ENCODE measurements around a stretch of chr5.

GRCh38 chr5:132837876-132838268 is 7.4 kb upstream of the SHROOM1 start:
- RRBS, result no CpG with 5 or more reads among the region's 2 CpGs

DNA sequence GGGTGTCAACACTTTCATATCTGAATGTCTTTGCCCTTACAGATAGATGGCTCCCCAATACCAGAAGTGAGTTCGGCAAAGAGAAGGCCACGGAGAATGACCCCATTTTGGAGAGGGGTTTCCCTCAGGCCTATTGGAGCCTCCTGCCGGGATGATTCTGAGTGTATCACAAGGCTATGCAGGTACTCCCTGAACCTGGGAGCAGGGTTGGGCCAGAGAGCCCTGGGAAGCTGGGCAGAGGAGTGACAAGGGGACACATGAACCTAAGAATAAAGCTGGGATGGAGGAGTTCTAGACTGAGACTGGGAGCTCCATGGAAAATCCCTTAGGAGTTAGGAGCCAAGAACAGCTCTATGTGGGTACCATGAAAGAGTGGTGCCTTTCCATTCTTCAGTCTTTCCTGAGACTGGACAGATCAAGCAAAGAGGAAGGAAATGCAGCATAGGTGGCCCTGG is 467 bp downstream of the LEAP2 start:
- RRBS, result no CpG with 5 or more reads among the region's 3 CpGs

DNA sequence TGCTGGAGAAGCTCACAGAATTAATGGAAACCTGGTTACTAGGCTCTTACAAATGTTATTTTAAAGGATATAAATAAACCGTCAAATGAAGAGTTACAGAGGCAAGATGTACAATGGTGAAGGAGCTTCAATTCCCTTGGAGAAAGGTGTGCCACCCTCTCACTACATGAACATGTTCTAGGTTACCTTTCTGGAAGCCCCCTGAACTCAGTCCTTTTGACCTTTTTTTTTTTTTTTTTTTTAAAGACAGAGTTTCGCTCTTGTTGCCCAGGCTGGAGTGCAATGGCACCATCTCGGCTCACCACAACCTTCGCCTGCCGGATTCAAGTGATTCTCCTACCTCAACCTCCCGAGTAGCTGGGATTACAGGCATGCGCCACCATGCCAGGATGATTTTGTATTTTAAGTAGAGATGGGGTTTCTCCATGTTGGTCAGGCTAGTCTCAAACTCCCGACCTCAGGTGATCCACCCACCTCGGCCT is 21.2 kb downstream of the AFF4 start:
- RRBS, result no CpG with 5 or more reads among the region's 9 CpGs

- RRBS, result no CpG with 5 or more reads among the region's 17 CpGs
Observed at GRCh38 chr5:132947784-132948852, 15.3 kb downstream of the AFF4 start.

DNA sequence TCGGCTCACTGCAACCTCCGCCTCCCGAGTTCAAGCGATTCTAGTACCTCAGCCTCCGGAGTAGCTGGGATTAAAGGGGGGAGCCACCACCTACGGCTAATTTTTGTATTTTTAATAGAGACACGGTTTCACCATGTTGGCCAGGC is 722 bp upstream of the AFF4 start:
- RRBS, result no CpG with 5 or more reads among the region's 7 CpGs

- RRBS, result no CpG with 5 or more reads among the region's 4 CpGs
Observed at GRCh38 chr5:133322603-133322890, 270.7 kb downstream of the HSPA4 start.

DNA sequence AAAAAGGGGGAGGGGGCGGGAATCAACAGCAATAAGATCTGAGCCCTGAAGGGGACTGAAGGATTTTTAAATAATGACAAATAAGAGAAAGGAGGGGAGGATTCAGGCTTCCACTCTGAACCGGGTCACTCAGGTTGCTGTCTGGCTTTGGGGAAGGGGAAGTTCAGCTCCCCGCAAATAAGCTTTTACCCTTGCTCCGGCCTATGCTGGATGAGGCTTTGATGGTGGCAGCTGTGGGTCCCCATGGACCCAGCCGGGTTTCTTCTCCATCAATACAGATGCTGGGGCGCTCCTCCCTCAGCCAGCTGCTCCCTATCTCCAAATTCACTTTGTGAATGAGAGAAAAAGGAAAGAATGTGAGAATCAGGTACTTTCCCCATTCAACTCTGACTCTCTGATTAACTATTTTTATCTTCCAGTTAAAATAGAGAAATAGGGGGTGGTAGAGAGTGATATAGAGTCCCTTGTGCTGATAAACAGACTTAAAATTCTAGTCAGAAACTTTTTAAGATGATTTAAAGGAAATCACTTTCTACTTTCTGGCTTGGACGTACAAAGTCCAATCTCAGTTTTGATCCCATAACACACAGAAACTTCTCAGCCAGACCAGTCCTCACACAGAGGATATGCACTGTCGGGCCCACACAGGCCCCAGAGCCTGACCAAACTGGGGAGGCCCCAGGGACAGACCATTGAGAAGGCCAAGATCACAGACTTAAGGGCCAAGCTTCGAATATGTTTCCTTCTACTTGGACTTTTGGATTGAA is 39.6 kb downstream of the C5orf15 start:
- RRBS, result 52% methylated on average over 2 of the region's 9 CpGs

DNA sequence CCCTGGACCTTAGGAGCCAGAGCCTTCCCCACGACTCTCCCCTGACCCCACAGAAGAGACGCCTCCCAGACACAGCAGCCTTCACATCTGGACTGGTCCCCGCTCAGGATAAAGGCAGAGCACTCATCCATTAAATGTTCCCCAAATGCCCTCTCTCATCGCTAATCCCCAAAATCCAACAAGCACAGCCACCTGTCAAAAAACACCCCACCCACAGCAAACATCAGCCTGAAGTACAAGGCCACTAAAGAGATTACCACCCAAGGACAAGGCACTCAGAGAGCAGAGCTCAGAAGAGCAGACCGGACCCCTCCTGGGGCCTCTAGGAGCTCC is 9.9 kb downstream of the VDAC1 start:
- RRBS, result no CpG with 5 or more reads among the region's 5 CpGs

DNA sequence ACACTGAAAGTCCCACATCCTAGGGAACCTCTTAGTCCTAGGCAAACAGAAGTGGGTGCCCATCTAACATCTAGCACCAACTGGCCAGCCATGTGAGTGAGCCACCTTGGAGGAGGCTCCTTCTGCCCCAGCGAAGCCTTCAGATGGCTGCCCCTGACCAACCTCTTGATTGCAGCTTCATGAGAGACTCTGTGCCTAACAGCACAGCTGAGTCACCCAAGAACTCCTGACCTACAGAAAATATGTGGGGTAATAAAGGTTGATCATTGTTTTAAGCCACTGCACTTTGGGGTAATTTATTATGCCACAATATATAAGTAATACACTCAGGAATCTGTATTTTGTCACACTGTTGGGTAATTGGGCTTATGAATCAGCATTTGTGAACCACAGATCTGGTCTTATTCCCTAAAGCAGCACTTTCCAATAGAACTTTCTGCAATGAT is 24.3 kb upstream of the VDAC1 start:
- RRBS, result no CpG with 5 or more reads among the region's 1 CpG

DNA sequence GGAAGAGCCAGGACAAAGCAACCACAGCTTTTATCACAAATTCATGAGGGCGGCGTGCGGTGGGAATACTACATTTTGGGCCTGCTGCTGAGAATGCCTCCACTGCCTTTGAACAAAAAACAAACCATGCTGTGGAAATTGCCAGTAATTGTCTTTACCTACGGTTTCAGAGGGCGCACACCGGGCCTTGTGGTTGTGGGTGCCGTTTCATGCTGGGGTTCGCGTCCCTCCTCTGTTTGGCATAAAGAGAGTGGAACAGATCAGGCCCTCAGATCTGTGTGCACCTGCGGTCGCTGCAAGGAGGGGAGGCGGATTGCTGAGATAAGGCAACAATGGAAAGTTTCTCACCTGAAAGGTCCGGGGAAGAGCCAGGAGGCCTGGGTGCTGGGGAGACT is 27.5 kb upstream of the TCF7 start:
- RRBS, result no CpG with 5 or more reads among the region's 13 CpGs

DNA sequence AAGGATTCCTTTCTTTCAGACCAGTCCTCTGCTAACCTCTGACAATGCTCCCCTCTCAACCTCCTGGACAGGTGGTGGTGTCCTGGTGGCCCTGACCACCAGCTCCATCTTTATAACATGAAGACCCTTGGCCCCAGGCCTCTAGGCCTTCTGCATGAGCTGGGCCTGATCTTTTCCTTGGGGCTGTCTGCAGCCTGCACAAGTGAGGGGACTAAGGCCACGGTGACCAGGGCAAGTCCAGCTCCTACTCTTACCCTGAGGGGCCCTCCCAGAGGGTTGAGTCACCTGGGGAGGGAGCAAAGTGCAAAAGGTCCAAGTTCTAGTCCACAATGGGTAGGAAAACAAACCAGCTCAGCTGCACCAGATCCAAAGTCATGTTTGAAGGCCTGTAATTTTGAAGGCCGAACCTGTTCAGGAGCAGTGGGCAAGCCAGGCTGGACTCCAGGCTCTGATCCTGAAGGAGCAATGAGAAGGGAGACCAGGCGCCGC is 15.9 kb upstream of the TCF7 start:
- RRBS, result no CpG with 5 or more reads among the region's 4 CpGs

GRCh38 chr5:134124461-134124952 is 10.0 kb downstream of the TCF7 start:
- RRBS, result no CpG with 5 or more reads among the region's 6 CpGs

GRCh38 chr5:134157059-134157799 is 19.5 kb downstream of the SKP1 start:
- RRBS, result no CpG with 5 or more reads among the region's 2 CpGs

GRCh38 chr5:134223889-134224408 is 1.9 kb downstream of the PPP2CA start:
- RRBS, result no CpG with 5 or more reads among the region's 7 CpGs

DNA sequence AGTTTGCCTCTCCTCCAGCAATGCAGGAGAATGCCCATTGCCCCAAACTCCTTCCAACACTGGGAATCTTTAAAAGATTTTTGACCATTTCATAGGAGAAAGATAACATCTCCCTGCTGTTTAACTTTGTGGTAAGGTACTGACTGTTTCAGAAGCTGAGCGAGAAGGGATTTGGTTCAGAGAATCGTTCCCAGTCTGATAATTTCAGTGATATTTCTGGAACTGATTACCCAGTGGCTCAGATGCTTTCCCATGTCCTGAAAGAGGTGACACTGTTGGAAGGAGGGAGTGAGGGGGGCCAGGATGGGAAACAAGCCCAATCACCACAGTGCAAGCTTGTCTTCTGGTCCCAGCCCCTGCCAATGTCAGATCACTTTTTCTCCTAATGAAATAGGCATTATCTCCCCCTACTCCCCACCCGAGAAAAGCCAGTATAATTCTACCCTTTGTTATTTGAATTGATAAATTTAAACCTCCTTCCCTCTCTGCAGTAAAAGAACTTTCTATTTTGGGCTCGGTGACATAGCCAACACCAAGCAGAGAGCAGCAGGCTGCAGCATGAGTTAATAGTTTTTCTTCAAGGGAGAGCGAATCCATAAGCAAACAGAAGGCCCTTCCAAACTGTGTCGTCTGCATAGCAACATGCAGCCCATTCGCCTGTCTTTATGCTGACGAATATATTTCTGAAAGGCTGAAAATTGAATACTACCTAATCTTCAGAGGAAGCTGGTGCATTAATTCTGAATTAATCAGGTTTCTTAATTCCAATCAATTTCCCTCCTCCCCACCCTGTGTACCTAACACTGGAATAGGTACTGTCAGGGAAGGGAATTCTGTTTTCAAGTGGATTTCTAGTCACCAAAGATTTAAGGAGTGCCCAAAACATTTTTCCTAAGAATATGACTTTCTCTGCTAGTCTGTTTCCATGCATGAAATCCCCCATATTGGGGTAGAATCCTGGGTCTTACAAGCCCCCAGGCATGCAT is 14.7 kb upstream of the PPP2CA start:
- RRBS, result no CpG with 5 or more reads among the region's 8 CpGs

DNA sequence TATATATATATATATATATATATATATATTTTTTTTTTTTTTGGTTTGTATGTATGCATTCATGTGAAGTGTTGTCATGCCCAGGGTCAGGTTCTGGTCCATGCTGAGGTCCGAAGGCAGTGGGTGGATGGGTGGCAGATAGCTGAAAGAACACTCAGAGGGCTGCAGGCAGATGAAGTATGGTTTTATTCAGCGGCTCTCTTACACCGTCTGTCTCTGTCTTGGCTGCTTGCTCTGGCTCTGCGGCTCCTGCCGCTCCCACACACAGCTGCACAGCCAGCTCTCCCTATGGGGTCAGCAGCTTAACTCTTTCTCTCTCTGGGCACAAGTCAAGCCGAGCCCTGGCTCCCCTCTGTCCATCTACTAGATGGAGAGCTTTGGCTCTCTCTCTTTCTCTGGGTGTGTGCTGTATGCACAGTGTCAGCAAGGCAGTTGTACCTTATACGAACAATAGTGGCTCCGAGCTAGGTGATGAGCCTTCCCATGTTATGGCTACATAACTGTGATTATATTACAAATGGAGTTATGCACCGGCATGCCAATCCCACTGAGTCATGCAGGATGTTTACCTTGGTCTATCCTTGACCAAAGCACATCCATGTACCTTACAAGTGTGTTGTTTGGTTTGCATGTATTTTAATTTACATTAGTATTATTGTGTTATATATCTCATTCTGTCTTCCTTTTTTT is 19.2 kb upstream of the PPP2CA start:
- RRBS, result no CpG with 5 or more reads among the region's 9 CpGs

DNA sequence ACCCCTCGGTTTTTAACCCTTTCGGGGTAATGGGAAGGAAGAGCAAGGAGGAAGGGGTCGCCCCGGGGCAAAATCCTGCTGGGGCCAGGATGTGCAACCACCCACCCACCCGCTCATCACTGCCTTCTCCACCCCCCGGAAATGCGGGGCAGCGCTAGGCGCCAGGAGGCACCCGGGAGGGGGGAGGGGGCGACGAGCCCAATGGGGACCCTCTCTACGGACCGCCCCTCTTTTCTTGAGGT is 1.0 kb upstream of the JADE2 start:
- RRBS, result 4% methylated on average over 9 of the region's 14 CpGs

DNA sequence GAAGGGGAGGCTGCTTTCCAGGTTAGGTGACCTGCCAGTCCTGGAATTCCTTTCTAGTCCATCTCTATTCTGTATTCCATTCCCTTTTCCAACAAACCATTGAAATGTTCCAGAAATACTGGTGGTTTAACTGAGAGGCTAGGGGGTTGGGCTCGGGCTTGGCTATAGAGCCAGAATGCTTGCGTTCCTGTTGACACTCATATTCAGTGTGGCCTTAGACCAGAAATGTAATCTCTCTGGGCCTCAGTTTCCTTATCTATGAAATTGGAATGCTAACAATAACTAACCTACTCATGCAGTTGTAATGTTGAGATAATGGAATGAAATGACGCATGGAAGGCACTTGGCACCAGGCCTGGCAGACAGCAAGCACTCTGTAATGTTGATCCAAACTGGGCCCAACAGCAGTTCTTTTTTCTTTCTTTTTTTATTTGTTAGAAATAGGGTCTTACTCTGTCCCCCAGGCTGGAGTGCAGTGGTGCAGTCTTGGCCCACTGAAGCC is 26.8 kb downstream of the JADE2 start:
- RRBS, result no CpG with 5 or more reads among the region's 3 CpGs

- RRBS, result no CpG with 5 or more reads among the region's 2 CpGs
Observed at GRCh38 chr5:134574500-134574789, 49.0 kb downstream of the JADE2 start.

DNA sequence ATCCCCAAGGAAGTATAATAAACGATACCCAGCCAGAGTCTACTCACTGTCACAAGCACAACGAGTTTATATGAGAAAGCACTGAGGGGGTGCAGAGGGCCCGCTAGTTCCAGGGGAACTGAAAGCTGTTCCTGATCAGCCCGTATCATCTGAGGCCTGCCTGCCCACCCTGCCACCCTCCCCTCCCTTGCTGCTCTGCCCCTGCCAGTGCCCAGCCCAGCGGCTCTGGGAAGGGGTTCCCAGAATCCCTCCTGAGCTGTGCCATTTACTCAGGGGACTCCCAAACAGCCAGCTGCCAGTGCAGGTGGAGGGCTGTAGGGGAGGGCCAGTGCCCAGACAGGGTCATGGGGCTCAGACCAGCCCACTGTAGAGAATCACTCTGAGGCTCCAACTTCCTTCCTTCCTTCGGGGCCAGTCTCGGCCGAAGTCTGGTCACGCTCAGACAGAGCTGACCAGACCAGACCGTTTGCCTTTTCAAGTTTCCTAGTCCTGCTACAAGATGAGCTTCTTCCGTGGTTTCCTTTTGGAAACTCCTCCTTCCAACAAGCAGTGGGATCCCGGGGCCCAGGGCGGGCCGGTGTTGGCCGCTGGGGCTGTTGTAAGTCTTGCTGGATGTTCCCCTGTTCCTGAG is 52.7 kb downstream of the SAR1B start:
- RRBS, result no CpG with 5 or more reads among the region's 15 CpGs